SJSA1 (cell line): ENCODE measurements around a stretch of chr4.

- RAMPAGE, long total RNA, result no peak
Observed at GRCh38 chr4:80058480-80059199, 14.4 kb downstream of the ANTXR2 start.

GRCh38 chr4:81215497-81216013 lies 533 bp upstream of the PRKG2 start:
- RAMPAGE, long total RNA, result no peak

GRCh38 chr4:81470220-81471396 lies 1.1 kb downstream of the RASGEF1B start:
- RAMPAGE, long total RNA, result no peak

DNA sequence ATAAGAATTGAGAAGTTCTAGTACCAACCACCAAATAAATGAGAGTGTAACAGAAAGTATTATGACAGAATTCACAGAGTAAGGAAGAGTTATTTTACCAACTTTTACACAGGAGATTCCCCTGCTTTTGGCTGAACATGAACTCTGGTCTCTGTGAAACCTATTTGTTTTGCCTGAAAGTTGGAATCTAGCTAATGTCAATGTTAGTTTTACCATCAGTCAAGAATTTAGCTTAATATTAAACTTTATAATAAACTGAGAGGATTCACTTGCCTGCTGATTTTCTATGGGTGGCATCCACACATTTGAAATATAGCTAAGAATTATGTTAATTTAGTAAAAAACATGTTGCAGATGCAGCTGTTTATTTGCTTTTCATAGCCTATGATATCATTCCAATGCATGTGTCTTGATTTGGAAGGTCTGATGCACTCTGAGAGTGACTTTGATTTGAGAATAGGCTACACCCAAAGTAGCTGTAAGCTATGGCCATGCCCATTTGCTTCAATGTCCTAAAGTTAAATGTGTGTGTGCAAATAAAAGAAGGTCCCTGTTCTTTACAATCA lies 150.9 kb upstream of the RASGEF1B start:
- RAMPAGE, long total RNA, result no peak

DNA sequence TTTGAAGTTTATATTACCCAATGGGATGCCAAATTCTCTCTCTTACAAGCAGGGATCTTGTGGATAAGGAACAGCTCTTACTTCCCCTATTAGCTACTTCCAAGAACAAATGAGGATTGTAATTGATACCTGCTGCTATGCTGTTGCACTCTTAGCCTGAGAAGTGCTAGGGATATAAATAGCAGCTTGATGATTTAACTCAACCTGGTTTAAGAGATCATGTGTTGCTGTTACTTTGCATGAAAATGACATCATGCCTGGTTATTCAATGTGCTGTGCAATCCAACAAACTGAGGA lies 160.1 kb upstream of the RASGEF1B start:
- RAMPAGE, long total RNA, result no peak

DNA sequence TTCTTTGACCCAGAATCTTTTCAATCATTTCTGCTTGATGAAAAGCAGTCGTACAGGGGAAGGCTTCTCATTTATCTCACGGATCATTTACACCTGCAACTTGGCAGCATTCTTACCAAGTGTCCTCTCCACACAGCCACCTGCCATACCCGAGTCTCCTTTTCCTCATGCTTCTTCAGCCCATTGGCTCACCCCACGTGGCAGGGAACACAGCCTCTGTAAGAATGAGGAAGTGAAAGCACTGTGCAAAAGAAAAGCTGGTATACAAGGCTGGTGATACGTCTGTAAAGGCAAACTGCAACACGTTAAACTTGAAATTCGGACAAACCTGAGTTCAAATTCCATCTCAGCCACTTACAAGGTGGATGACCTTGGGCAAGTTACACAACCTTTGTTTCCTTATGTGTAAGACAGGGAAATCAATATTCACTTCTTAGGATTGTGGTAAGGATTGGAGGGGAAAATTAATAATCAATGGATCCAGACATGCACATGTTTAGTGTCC lies 164.0 kb upstream of the RASGEF1B start:
- RAMPAGE, long total RNA, result no peak

DNA sequence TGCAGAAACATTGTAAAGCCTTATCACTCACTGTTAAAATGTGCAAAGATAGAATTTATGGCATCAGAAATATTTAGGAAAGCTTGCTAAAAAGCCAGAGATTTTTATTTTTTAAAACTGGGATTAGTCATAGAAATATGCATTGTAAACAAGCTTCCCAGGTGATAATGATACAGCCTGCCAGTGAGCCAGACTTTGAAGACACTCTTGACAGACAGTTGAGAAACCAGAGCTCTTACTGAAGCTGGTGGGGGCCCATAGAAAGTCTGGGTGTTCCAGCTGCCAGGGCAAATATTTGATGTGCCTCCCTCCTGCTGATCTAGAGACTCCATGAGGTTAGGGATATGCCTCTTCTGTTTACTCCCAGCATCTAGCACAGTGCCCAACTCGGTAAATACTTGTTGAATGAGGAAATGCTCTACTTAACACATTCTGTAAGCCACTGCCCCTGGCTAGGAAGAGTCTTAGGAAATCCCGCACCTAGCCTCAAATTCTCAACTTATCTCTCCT lies 179.0 kb upstream of the RASGEF1B start:
- RAMPAGE, long total RNA, result no peak

DNA sequence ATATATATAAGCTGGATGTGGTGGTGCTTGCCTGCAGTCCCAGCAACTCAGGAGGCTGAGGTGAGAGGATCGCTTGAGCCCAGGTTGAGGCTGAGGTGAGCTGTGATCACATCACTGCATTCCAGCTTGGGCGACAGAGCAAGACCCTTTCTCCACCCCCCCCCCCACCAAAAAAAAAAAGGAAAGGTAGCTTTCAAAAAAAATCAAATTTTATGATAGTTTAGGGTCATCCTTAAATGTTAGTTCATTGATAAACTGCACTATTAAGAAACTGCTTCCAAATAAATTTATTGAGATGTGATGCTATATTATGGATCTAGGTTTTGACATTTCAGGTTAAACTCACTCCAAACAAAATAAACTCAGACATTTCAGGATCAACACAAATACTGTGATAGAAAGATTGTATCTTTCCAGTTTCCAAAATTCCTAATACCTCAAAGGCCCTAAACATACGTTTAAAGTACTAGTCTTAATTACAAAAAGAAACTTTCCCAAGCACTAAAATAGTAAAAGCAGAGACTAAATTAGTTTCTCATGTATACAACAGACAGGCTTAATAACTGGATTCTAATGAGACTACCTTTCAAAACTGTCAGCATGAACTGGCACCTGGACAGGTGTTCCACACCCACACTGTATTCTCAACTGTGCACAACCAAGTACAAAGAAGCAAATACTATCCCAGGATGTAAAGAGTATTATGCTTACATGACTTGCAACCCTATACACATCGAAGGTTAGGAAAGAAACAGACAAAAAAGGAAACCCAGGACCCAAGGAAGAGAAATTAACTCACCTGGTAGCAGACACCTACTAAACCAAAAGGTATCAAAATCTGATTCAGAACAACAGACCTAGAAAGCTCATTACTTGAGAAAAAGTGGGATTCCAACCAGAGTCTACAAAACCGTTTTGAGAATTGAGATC lies 25.5 kb downstream of the HNRNPD start:
- RAMPAGE, long total RNA, result no peak

- RAMPAGE, long total RNA, result no peak
Observed at GRCh38 chr4:82380257-82380852, 6.6 kb upstream of the HNRNPD start.

DNA sequence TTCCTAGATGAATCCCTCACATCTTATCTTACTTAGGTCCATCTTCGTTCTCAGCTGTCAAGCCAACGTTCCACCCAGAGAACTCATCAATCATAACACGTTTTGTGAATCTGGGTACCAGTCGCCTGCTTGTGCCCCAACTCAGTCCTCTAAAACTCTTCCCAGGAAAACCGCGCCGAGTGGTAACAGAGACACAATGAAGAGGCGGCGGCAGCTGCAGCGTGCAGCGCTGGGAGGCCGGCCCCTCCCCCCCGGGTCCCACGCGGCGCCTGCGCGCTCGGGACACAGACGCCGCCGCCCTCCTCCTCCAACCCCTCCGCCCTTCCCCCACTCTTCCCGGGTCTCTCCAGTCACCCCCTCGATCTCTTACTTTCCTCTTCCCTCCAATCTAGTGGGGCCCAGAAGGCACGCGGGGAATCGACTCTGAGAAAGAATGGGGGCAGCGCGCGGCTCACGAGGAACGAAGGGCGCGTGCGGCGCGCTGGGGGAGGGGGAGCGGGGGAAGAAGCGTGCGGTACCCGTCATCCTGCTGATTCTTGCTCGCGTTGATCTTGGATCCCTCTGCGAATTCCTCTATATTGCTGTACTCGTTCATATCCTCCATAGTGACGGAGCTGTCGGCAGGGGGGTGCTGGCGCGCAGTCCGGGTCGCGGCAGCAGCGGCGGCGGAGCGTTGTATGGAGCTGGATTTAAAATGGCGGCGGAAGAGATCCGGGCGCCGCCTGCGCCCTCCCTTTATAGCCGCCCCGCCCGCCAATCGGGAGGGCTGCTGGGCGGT lies 1.3 kb downstream of the HNRNPDL start:
- RAMPAGE, long total RNA, result start-site peak on the minus strand centred at position 689 of the sequence, 51 bp wide, 1,952 and 618 reads in 2 replicates

- RAMPAGE, long total RNA, result no peak
Observed at GRCh38 chr4:82968623-82969204, 41.9 kb downstream of the LIN54 start.

DNA sequence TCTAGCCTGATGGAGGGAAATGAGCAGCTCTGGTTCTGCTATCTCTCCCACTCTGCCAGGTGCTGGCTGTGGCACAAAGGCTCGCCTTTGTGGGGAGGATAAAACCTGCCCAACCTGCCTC lies 36.3 kb downstream of the COQ2 start:
- RAMPAGE, long total RNA, result no peak

- RAMPAGE, long total RNA, result no peak
Observed at GRCh38 chr4:83250498-83251012, 34.0 kb downstream of the COQ2 start.

- RAMPAGE, long total RNA, result no peak
Observed at GRCh38 chr4:83261367-83261838, 23.2 kb downstream of the COQ2 start.

DNA sequence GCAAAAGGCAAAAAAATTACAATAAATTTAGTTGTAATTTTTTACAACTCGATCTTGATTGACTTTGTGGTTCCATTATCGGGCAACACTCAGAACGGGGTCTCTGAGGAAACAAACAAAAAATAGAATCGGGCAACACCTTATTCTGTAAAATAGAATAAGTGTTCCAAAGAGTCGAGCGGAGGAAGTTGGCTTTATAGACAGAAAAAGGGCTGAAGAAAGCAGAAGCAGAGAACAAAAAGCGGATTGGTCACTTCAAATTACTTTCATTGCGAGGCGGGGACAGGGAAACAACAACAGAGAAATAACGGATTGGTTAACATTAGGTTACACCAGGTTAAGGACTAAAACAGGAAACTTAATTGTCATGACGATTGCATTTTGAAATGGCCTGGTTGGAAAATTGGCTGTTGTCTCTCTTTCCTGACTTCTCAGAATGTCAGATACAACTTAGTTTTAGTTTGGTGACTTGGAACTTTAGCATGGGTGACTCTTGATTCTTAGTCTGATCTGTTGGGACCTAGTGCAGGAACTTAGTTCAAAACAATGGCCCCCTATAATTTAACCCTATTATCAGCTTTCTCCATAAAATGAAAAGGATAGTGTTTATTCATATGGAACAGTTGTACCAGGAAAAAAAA lies 489 bp upstream of the COQ2 start:
- RAMPAGE, long total RNA, result no peak

- RAMPAGE, long total RNA, result no peak
Observed at GRCh38 chr4:83626347-83626966, 90.5 kb downstream of the GPAT3 start.

GRCh38 chr4:84126717-84126896 lies 372.5 kb downstream of the NKX6-1 start:
- RAMPAGE, long total RNA, result no peak

DNA sequence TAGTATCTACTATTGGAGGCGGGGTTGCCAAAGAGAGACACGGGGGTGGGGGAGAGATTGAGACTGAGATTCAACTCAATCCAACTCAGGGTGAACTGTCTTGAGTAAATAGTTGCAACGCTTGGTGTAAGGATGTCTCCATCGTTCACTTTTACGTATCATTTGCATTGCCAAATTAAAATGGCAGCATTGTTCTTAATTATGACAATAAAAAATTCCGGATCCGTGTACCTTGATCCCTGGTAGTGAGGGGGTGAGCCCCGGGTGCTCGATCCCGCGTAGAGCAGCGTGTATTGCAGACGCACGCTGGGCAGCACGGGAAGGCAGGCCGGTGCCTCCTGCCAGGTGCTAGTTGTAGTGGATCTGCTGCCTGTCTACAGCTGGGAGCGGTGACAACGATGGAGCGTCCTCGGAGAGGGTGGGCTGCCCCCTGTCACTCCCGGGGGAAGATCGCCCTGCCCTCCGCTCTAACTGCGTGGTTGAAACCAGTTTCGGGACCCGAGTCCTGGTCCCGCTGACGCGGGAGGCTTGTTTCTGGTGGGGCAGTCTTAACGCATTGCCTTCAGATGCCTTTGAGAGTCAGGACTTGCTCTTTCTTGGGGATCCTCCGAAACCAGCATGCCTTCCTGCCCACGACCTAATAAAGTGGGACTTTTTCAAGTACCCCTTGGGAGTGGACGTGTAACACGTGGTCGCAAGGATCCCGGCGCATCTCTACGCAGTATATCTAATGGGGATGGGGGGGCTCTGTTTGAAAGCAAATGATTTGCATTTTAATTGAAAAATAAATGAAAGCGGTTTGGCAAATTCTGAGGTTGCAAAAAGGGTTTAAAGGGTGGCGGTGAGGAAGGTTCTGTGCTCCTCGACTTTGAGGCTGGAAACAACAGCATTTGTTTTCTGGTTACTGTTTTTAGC lies 2.7 kb upstream of the NKX6-1 start:
- RAMPAGE, long total RNA, result no peak

- RAMPAGE, long total RNA, result no peak
Observed at GRCh38 chr4:84583391-84584062, 600 bp downstream of the CDS1 start.

DNA sequence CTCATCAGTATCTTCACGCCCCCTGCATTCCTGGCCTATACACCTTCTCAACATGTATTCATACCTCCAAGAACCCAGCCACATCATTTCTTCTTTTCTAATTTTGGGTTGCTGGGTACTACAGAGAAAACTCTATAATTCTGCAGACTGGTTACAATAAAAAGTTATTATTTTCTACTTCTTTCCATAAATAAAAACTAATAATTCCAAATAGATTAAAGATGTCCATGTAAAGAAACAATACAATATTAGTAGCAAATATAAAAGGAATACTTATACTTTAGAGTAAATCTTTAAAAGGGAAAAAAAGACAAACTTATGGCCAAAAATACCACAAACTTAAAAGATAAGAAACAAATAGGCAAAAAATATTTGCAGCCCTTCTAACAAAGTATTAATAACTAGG lies 97.1 kb downstream of the WDFY3 start:
- RAMPAGE, long total RNA, result no peak